ENCODE results near the gene TCIRG1.

DNA sequence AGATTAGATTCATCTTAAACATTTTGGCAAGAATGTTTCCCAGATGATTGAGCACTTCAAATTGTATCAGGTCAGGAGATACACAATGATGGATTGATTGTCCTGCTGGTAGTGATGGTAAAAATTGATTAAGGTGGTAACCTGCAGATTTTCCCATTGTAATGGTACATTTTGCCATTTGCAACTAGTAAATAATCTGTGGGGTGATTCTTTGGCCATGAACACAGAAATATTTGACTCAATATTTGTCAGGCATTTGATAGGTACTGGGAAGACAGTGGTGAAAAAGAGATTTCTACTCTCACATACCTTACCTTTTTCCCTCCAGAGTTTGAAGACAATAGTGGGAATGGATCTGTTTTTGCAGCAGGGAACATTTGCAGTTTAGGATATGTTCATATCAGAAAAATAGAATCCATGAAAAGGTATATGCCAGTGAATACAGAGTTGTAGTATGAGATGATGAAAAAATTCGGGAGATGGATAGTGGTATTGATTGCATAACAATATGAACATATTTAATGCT, 40.5 kb downstream of the KDM2A start:
- PRO-cap: no peak

GRCh38 chr11:67254761-67255557, 11.3 kb upstream of the GRK2 start:
- PRO-cap: no peak

DNA sequence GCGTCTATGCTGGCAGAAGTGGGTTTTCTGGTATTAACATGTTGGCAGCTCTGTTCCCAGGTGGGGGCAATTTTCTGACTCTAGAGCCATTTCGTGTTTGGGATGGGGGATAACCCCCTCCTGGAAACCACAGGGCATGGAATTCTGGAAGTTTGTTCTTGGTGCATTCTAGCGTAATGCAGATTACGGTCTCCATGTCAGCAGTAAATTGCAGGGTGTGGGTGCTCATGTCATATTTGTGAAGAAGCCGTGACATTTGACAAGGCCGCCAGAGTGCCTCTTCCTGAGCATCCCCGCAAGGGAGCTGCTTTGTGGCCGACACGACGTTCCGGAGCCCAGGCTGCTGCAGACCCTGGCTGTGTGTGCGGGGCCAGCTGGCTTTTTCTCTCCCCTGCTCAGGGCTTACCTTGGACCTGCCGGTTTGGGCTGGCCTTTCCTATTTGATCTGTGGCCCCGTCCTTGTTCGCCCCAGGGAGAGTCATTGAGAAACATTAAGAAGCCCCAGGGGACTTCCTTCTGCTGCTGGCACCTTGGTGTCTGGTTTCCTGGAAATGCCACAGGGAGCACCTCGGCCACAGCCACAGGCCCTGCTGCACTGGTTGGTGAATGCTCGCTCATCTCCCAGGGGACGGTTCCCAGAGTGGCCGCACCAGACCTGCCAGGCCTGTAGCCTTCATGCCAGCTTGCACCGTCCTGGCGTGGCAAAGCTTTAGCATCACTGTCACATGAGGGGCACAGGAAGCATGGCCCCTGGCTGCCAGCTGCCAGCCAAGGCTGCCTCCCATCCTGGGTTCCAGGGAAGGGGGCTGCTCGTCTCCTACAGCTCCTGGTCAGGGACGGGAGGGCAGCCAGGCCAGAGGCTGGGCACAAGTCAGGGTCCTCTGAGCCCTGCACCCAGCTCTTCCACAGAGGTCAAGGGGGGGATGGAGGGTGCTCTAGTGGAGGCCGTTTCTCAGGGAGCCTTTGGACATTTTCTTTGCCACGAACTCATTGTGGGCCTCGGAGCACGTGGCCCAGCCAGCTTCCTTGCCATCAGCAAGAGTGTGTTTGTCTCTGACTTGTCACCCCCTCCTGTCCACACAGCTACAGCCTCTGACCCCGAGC, 5.4 kb downstream of the GRK2 start:
- PRO-cap: bidirectional peak, plus-strand start at position 318 of the sequence, minus-strand start at position 205 of the sequence; bidirectional peak, plus-strand start at position 629 of the sequence, minus-strand start at position 449 of the sequence

DNA sequence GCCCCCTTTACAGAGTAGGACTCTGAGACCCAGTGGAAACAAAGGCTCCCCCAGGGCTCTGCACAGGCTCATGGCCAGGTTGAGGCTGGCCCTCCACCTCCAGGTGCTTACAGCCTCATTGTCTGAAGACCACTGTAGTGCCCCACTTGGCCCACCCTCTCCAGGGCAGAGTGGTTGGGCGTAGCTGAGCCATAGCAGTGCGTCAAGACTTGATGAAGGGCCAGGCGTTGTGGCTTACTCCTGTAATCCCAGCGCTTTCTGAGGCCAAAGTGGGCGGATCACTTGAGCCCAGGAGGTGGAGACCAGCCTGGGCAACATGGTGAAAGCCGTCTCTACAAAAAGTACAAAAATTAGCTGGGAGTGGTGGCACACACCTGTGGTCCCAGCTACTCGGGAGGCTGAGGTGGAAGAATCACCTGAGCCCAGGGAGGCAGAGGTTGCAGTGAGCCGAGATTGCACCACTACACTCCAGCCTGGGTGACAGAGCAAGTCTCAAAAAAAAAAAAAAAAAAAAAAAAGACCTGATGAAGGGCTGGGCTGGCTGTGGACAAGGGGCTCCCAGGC, 1.8 kb downstream of the ANKRD13D start:
- PRO-cap: bidirectional peak, plus-strand start at position 192 of the sequence, minus-strand start at position 134 of the sequence; bidirectional peak, plus-strand start at position 344 of the sequence, minus-strand start at position 231 of the sequence

DNA sequence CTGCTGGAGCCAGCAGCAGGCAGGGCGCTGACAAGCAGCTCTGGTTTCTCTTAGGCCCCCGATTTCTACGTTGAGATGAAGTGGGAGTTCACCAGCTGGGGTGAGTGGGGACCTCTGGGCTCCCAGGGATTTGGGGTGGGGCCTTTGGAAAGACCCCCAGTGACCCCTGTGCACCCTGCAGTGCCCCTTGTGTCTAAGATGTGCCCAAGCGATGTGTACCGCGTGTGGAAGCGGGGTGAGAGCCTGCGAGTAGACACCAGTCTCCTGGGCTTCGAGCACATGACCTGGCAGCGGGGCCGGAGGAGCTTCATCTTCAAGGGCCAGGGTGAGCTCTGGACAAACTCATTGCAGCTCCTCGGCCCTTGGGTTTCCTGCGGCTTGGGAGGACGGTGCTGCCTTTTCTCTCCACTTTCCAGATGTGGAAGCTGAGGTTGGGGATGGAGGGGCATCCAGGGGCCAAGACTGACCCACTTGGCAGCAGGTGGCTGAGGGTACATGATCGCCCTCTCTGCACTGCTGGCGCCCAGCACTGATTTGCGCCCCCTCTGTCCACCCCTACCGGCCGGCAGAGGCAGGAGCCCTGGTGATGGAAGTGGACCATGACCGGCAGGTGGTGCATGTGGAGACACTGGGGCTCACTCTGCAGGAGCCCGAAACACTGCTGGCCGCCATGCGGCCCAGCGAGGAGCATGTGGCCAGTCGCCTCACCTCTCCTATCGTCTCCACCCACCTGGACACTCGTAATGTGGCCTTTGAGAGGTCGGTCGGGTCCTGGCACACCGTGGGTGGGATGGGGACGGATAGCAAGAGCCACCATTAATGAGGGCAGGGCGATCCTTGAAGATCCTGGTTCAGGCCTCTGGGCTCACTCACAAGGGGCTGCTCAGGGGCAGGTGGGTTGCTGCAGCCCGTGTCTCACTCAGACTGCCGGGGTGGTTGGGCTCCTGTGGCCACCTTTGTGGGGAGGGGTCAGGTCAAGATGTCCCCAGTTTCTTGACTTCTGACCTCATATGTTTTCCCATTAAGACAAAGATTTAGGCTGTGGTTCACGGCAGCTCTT, 2.6 kb downstream of the ANKRD13D start:
- PRO-cap: bidirectional peak, plus-strand start at position 310 of the sequence, minus-strand start at position 82 of the sequence; bidirectional peak, plus-strand start at position 638 of the sequence, minus-strand start at position 510 of the sequence

GRCh38 chr11:67301962-67302634, 1.2 kb upstream of the SSH3 start:
- PRO-cap: bidirectional peak, plus-strand start at chr11:67302411, minus-strand start at chr11:67302293

DNA sequence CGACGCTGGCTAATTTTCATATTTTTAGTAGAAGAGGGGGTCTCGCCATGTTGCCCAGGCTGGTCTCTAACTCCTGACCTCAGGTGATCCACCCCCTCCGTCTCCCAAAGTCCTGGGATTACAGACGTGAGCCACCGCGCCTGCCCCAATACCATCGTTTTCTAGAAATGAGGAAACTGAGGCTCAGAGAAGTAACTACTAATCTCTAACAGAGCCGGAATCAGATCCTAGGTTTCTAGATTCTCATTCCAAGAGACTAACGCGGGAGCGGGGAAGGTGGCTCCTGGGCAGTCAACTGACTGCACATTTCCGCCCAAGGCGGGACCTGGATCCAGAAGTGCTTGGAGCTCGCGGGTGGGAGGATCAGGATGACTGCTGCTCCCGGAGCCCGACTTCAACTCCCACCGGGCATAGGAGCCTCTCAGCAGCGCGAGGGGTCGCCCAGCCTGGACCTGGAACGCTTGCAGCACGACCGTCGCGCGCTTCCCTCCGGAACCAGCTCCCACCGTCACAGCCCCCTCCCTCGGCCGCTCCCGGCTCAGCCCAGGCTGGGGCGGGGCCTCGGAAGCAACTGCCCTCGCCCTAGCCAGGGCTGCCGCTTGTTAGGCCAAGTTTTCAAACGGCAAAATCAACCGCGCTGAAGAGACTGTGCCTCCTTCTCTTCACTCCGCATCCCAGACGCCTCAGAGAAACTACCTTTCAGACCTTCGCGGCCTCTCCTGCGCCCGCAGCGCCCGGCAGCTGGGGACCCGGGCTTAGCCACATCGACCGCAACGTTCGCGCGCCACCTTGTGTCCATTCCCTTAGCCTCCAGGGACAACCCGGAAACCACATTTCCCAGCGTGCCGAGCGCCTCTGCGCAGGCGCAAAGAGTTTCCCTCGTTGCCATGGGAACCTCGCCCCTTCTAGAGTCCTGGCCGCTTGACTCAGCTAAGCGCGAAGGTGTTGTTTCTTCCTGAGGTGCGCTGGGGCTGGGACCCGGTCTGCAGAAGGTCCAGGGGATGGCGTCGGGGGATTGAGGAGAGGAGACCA, 13.9 kb downstream of the SSH3 start:
- PRO-cap: bidirectional peak, plus-strand start at position 334 of the sequence, minus-strand start at position 168 of the sequence; bidirectional peak, plus-strand start at position 618 of the sequence, minus-strand start at position 694 of the sequence

- PRO-cap: no peak
Observed at GRCh38 chr11:67364704-67365692, 8.4 kb downstream of the CLCF1 start.

DNA sequence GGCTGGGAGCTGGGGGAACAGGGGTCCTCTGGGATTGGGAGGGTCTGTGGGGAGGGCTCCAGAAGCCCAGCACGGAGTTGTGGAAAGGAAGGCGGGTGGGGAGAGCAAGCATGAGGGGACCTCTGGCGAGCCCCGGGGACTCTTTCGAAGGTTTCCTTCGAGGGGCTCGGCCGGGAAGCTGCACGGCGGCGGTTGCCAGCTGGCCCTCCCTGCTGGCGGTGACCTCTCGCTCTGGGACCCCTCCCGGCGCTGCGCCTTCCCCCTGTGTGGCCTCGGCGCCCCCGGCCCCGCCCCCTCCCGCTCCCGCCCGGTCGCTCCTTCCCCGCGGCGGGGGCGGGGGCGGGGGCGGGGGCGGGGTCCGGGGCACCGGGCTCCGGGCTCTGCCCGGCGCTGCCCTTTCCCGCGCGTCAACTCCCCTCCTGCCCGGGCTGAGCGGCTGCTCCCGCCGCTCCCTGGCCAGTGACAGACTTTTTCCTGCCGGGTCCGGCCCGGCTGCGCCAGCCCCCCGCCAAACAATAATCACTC, 1.0 kb downstream of the CLCF1 start:
- PRO-cap: no peak

DNA sequence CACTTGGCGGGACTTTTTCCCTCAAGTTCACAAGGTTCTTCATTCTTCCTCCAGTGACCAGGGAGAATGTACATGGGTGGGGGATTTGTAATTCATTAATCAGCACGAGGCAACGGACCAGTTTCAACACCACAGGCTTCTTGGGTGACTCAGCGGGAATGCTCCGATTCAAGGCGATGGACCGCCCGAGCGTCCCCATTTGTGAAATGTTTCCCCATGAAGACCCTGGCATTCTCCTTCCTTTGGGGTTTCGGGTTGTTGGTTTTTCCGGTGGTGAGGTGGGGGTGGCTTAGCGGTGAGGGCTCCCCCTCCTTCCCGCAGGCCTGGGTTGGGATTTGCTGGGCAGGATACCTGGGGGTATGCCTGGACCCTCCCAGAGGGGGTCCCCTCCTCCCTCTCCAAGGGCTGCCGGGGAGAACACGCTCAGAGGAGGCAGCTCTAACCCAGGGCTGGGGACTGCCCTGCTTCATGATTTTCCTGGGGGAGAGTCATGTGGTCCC, 1.0 kb upstream of the CLCF1 start:
- PRO-cap: no peak

- PRO-cap: no peak
Observed at GRCh38 chr11:67502161-67502463, 3.1 kb downstream of the PITPNM1 start.

DNA sequence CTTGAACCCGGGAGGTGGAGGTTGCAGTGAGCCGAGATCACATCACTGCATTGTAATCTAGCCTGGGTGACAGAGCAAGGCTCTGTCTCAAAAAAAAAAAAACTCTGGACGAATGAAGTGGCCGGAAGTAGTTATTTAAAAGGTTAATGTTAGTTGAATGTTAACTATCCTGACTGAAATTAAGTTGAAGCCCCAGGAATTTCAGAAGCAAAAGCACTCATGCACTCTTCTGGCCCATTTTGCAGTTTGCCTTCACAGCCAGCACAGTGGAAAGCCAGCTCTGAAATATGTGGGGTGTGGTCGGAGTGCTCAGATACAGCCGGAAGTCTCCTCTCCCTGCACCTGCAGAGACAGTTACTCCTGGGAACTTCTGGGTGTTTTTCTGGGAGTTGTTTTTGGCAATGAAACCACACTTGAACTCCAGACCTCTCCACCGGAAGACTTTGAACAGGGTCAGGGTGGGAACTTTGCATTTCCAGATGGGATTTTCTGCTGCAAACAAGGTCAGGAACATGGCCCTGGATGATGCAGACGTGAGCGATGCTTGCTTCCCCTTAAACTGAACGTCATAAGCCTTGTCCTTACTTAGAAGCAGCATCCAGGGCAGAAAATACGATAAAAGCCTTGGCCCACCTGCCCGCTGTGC, 21.4 kb upstream of the CABP2 start:
- PRO-cap: no peak

DNA sequence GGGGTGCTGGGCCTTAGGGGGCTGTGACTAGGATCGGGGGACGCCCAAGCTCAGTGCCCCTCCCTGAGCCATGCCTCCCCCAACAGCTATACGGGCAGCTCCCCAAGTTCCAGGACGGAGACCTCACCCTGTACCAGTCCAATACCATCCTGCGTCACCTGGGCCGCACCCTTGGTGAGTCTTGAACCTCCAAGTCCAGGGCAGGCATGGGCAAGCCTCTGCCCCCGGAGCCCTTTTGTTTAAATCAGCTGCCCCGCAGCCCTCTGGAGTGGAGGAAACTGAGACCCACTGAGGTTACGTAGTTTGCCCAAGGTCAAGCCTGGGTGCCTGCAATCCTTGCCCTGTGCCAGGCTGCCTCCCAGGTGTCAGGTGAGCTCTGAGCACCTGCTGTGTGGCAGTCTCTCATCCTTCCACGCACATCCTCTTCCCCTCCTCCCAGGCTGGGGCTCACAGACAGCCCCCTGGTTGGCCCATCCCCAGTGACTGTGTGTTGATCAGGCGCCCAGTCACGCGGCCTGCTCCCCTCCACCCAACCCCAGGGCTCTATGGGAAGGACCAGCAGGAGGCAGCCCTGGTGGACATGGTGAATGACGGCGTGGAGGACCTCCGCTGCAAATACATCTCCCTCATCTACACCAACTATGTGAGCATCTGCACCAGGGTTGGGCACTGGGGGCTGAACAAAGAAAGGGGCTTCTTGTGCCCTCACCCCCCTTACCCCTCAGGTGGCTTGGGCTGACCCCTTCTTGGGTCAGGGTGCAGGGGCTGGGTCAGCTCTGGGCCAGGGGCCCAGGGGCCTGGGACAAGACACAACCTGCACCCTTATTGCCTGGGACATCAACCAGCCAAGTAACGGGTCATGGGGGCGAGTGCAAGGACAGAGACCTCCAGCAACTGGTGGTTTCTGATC, 1.2 kb downstream of the GSTP1 start:
- PRO-cap: no peak

GRCh38 chr11:67633501-67634010, 3.8 kb upstream of the NUDT8 start:
- PRO-cap: no peak

- PRO-cap: no peak
Observed at GRCh38 chr11:67757785-67758466, 83.5 kb upstream of the ALDH3B2 start.

GRCh38 chr11:68038643-68039149, at the start of gene TCIRG1:
TCIRG1 (plus strand) TSS chr11:68039025.
- PRO-cap: bidirectional peak, plus-strand start at chr11:68039053, minus-strand start at chr11:68038917

GRCh38 chr11:68039673-68040102, 863 bp downstream of the TCIRG1 start:
- PRO-cap: no peak

- PRO-cap: no peak
Observed at GRCh38 chr11:68082295-68082920, 38.8 kb downstream of the CHKA start.

DNA sequence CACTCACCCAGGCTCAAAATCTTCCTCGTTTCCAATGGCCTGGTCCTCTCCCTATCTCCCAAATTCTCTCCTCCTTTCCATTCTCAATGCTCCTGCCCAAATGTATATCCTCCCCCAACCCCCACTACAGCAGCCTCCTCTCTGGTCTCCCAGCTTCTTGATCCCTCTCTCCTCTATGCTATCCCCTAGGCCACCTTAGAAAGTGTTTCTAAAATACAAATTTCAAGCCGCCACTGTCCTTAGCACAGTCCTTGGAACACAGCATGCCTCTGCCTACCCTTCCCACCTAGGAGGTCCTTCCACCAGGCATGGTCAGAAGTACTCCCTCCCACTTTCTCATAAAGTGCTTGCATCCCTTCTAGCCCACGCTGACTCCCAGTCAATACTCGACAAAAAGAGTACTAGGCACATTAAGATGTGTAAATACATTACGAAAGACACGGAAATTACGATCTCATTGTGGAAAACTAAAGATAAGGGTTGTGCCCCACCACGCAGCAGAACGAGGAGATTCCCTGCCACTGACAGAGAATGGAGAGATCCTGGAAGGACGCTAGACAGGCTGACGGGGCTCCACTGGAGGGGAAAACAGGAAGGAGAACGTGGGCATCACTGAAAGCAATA, 13.6 kb downstream of the CHKA start:
- PRO-cap: no peak

DNA sequence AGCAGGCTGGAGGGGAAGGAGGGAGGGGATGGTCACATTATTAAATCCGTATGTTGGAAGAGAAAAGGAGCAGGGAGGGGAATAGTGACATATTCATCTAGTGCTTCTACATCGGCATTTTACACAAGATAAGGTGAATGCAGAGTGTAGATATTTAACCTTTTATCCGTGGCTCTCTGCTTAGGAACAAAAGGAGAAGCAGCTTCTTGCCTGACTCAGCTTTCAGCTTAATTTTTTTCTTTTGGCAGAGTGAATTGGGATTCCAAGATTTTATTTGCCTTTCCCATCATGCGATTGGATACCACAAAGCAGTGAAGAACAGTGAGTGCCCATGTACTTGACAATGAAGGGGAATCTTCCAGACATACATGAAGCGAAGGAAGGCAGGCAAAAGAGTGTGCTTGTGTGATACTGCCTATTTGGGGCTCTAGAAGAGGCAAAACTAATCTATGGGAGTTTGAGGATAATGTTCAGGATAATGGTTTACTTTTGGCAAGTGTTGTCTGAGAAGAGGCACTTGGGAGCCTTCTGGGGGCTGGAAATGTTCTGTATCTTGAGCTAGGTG, 17.0 kb upstream of the CHKA start:
- PRO-cap: no peak

All from REH cell (cell line).